Neural progenitor cell (in vitro differentiated cells): ENCODE measurements around a stretch of chr21.

GRCh38 chr21:42656108-42656900 is 2.9 kb downstream of the PDE9A start:
- RAMPAGE, long total RNA, result no peak

GRCh38 chr21:42719581-42719981 is 66.2 kb downstream of the PDE9A start:
- RAMPAGE, long total RNA, result no peak

GRCh38 chr21:42723275-42723645 is 69.8 kb downstream of the PDE9A start:
- RAMPAGE, long total RNA, result no peak

DNA sequence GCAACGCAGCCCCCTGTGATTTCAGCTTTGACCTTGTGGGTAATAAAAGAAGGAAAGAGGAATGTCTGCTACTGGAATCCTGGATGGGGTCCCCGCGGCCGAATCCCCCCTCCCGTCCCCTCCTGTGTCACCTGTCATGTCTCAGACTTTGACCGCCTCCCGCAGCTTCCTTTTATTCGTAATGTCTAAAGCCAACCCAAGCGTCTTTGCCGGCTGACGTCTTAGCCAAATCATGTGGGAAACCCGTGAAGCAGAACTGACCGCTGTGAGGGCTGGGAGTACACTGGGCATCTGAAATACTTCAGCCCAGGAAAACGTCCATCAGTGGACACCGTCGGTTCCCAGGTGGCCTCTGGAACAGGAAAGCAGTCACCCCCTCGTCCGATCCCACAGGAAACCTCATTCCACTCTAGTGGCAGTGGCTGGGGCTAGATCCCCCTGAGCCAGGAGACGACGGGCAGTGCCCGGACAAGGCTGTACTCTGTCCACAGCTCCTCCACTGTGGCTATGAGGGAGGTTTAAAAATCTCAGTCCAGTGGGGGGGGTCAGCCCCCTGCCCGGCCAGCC is 101.3 kb downstream of the WDR4 start:
- RAMPAGE, long total RNA, result no peak

GRCh38 chr21:42832772-42833805 is 46.2 kb downstream of the WDR4 start:
- RAMPAGE, long total RNA, result no peak

GRCh38 chr21:42833970-42834927 is 45.1 kb downstream of the WDR4 start:
- RAMPAGE, long total RNA, result no peak

GRCh38 chr21:43173051-43173374 is 4.2 kb downstream of the CRYAA start:
- RAMPAGE, long total RNA, result no peak

DNA sequence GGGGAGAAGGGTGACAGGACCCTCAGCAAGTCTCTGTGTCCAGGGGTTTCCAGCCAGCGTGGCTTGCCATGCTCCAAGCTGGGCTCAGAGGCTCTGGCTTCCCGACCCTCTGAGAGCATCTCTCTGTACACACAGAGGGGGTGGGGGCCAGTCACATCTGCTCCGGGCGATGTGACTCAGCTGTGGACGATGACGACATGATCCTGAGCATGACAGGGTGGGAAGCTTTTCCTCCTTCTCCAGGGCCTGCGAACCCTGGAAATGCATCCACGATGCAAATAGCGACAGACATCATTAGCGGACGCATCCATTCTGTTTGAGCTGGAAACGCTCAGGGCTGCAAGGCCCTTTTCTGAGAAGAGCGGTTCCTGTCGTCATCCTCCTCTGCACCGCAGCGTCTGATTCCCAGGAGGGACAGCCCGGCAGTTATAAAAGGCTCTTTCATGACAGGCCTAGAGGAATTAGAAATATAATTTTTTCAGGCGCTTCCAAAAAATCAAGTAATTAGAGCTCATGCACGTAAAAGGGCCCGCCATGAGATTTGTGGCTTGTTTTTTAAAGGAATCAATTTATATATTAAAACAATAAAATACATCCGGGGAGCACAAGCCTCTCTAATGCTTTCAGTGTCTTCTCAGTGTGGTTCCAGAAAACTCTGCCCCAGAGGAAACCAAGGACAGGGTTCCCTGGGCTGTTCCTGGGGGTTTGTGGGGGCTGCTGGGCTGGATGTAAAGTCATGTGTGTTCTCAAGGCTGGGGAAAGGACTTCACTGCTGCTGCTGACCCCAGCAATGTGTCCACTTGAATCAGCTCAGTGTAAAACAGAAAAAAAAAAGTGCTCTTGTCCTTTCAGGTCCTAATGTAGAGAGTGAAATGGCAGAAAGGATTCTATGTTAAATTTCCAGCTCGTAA is 107.4 kb downstream of the SIK1 start:
- RAMPAGE, long total RNA, result no peak

GRCh38 chr21:43325982-43326469 is 100.9 kb downstream of the SIK1 start:
- RAMPAGE, long total RNA, result no peak

DNA sequence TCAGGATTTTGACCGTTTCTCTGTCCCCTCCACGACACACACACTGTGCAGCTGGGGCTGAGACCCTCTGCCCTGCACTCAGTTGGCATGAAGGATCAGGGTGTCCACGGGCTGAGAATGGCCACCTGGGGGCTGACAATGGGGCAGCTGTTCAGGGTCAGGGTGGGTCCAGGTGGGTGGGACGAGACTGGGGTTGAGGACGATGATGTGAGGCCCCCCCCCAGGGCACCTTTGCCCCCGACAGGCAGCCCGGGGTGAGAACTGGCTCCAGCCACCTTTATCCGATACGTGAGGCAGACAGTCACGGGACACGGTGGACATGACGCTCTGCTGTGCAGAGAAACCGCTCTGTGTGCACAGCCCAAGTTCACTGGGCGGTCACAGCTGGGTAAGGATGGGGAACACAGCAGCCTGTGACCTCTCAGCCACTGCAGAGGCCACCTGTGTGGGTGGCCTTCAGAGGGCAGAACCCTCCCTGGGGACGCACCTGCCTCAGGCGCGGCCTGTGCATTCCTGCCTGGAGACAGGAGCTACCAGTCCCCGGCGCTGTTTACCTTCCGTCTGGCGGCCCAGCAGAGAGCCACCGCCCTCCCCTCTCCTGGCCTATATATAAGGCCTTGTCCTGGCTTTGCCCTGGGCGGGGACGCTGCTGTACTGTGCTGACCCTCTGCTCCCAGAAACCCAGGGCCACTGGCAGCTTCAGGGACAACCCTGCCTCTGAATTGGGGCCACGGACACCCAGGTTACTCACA is 84.0 kb downstream of the SIK1 start:
- RAMPAGE, long total RNA, result no peak

GRCh38 chr21:43353816-43354536 is 73.0 kb downstream of the SIK1 start:
- RAMPAGE, long total RNA, result no peak

DNA sequence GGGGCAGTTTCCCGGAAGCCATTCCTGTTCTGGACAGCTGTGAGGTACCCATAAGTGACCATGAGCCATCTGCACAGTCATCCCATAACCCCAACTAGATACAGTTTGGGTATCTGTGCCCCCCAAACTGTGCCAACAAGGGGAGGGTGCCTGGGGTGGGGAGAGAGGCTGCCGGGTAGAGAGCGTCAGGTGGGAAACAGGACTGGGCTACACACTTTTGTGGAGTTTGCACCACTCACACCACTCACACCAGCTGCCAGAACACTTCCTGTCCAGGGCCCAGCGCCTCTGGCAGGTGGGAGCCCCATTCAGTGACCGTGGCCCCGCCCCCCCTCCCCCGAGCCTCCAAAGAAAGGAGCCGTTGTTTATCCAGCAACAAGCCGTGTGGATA is 44.1 kb downstream of the SIK1 start:
- RAMPAGE, long total RNA, result no peak

DNA sequence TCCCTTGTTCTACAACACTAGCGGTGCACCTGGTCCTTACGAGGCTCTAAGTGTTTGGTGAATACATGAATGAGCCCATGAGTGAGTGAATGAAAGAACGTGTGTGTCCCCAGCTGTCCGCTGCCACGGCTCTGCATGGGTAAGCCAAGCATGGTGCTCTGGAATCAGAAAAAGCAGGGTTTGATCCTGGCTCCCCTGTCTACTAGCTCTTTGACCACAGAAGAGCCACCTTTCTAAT is 7.9 kb downstream of the H2BC12L start:
- RAMPAGE, long total RNA, result no peak

DNA sequence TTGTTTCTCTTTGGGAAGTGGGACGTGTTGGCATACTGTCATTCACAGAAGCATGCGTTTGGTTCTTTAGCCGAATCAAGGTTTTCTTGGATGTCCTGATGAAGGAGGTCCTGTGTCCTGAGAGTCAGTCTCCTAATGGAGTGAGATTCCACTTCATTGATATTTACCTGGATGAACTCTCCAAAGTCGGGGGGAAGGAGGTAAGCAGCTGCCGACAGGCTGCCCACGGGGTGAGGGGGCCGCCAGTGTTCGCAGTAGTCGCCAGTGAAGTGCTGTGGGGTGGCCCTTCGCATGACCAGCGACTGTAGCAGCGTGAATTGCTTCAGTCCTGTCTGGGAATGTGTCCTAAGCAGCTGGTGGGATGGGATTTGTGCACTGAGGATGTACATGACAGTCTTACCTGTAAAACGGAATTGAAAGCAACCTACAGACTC is 15.6 kb downstream of the RRP1B start:
- RAMPAGE, long total RNA, result no peak

DNA sequence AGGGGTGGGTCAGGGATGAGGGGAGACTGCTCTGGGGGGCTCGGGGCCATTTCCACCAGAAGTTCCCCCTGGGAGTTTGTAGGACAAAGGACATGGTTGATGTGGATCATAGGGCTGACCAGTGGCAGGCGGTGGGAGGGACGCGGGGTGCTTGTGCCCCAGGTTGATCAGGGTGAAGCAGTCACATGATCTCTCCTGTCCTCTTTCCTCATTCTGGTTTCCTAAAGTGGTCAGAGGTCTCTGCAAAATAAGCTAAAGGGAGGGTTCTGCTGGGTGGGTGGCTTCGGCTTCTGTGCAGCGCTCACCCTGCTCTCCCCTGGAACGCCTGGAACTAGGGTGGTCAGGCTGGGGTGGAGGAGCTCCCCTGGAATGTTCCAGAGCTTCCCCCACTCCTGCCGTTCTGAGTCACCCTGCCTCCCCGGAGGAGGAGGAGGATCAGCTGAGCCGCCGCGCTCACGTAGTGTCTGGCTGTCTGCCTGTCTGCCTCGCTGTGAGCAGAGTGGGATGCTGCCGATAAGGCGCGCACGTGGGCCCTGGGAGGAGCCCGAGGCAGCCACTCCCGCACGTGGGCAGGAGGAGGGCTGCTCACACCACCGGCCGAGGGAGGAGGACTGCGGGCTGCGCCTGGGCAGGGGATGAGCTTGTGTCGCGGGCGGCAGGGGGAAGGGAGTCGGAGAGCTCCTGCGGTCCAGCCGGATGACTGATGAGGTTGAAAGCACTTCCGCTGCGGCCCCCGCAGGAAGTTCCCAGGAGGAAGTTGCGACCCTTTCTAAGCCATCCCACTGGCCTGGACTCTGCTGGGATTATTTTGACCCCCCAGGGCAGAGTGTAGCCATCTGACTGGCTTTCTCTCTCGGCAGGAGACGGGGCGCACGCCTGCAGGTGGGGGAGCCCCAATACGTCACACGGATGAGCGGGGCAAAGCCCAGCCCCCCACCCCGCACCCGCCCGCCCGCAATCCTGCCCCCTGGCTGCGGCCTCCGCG is 9.5 kb downstream of the PDXK start:
- RAMPAGE, long total RNA, result no peak

DNA sequence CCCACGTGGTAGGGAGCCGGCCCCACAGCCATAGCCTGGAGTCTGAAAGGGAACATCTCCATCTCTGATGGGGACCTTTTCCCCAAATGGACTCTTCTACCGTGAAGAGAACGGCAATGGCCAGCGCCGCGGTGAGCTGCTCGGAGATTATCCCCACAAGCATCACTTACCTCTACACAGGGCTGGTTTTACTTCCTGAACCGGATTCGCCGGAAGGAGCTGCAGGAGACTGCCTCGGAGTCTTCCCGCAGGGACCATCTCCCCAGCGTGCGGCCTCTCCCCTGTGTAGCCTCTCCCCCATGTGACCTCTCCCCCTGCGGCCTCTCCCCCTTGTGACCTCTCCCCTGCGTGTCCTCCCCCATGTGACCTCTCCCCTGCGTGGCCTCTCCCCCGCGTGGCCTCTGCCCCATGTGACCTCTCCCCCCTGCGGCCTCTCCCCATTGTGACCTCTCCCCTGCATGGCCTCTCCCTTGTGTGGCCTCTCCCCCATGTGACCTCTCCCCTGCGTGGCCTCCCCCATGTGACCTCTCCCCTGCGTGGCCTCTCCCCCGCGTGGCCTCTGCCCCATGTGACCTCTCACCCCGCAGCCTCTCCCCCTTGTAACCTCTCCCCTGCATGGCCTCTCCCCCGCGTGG is 20.8 kb downstream of the RRP1 start:
- RAMPAGE, long total RNA, result no peak

GRCh38 chr21:43962887-43963349 is 49.2 kb upstream of the TRAPPC10 start:
- RAMPAGE, long total RNA, result no peak

- RAMPAGE, long total RNA, result no peak
Measured at GRCh38 chr21:44055420-44056437, 43.6 kb downstream of the TRAPPC10 start.

GRCh38 chr21:44065201-44065858 is 41.9 kb upstream of the PWP2 start:
- RAMPAGE, long total RNA, result no peak

GRCh38 chr21:44079403-44079959 is 27.7 kb upstream of the PWP2 start:
- RAMPAGE, long total RNA, result no peak